Skeletal muscle cell (primary cell): ENCODE data around the genes JAKMIP1 and MAN2B2.

DNA sequence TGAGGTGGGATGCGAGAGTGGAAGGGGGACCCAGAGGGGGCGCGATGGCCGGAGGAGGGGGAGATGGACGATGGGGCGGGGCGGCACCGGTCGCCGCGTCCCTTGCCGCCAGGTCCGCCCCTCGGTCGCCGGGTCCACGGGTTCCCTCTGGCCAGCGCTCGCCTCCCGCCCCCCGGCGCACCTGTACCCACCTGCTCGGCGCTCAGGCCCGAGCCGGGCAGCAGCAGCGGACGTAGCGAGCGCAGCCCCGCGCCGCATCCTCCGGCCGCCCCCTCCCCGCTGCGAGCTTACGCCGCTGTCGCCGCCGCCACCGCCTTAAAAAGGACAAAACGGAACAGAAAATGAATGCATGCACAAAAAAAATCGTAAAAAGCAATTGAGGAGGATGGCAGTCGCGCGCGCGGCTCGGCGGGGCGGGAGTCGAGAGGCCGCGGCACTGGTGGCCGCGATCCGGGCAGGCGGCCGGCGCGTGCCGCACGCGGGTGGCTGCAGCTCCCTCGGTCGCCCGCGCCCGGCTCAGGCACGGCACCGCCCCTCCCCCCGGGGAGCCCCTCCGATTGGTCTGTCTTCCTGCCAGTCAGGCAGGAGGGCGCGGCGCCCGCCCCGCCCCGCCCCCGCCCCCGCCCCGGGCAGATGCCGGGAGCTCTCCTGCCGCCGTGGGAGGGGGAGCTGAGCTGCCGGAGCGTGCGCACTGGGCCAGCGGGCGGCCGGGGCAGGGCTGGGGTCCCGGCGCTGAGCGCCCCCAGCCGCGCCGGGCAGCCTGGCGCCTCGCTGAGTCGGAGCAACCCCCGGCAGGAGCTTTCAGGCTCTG is at the start of gene JAKMIP1:
Gene JAKMIP1, minus strand, starts transcription at position 488 of the 811 bp plus-strand sequence.
- RRBS = 2% methylated on average over 53 of the region's 103 CpGs

DNA sequence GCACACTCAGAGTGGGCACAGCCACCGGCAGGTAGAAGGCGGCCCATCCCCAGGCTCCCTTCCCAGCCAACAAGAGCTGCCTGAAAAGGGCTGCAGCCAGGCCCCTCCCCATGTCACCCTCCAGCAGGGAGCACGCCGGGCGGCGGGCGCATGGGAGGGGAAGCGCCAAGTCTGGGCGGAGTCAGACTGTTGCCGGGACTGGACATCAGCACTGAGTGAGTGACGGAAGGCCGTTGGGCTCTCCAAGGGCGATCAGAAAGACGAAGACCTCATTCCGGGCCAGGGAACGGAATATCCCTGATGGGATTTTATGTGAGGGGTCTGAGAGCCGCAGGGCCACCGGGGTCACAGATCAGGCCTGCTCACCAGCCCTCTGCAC is 82.0 kb downstream of the PPP2R2C start:
- RRBS = 11% methylated on average over 14 of the region's 18 CpGs

DNA sequence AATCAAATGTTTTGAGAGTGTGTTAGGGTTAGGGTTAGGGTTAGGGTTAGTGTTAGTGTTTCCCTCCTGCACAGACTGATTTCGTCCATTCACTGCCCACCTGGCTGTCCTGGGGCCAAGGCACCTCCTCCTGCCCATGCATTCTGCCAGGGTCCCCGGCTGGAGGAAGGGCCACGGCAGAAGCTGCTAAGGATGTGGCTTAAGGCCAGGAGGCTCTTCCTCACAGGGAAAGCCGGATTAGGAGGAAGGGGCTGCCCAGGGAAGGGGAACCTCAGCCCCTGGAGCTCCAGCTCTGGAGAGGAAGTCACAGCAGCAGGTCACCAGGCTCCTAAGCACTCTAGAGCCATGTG is 48.6 kb downstream of the PPP2R2C start:
- RRBS = 40% methylated on average over 3 of the region's 4 CpGs

DNA sequence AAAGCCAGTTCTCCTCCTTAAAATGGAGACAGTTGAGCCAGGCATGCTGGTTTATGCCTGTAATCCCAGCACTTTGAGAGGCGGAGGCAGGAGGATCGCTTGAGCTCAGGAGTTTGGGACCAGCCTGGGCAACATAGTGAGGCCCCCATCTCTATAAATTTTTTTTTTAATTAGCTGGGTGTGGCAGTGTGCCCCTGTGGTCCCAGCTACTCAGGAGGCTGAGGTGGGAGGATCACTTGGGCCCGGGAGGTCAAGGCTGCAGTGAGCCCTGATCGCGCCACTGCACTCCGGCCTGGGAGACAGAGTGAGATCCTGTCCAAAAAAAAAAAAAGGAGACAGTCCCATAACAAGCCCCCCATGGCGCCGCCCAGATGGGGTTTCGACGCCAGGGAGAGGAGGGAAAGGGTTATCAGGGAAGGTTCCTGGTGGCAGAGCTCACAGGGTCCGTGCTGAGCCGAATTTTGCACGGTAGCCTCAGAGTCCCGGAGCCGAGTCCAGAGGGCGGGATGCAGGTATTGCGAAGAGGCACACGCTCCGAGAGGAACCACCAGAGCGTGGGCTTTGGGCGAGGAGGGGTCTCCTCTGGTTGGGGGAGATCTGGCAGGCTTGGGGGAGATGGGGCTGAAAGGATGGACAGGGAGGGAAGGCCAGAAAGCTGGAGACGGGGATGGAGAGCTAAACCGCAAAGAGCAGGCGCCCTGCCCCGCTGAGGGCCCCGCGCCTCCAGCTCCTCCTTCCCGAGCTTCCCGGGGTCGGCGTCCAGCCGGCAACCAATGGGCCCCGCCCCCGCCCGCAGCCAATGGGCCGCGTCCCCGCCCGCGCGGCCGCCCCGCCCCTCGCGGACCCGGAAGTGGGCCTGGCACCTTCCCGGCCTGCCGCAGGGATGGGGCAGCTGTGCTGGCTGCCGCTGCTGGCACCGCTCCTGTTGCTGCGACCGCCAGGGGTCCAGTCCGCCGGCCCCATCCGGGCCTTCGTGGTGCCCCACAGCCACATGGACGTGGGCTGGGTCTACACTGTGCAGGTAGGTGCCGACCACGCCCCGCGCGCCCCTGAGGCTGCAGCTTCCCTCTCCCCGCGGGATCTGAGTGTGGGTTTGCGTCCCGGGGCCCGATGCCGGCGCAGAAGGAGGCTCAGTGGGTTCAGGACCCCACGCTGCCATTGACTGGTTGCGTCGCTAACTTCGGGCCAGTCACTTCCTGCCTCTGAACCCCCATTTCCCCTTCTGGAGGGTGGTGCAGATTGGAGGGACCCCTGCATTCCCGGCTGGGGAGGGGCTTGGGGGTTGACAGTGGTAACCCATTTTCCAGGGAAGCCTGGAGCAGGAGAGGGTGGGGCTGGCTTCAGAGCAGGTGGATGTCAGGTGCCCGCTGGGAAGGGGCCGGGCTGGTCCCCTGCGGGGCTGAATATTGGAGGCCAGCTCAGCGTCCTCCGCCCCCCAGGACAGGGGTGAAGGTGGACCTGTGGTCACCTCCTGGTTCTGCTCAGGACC is at the start of gene MAN2B2:
Gene MAN2B2, plus strand, starts transcription at position 862 of the 1,489 bp plus-strand sequence.
- RRBS = 1% methylated on average over 19 of the region's 79 CpGs

- RRBS = no CpG with 5 or more reads among the region's 21 CpGs
Observed at GRCh38 chr4:6676687-6677692, 3.1 kb downstream of the ENSG00000170846 start.

DNA sequence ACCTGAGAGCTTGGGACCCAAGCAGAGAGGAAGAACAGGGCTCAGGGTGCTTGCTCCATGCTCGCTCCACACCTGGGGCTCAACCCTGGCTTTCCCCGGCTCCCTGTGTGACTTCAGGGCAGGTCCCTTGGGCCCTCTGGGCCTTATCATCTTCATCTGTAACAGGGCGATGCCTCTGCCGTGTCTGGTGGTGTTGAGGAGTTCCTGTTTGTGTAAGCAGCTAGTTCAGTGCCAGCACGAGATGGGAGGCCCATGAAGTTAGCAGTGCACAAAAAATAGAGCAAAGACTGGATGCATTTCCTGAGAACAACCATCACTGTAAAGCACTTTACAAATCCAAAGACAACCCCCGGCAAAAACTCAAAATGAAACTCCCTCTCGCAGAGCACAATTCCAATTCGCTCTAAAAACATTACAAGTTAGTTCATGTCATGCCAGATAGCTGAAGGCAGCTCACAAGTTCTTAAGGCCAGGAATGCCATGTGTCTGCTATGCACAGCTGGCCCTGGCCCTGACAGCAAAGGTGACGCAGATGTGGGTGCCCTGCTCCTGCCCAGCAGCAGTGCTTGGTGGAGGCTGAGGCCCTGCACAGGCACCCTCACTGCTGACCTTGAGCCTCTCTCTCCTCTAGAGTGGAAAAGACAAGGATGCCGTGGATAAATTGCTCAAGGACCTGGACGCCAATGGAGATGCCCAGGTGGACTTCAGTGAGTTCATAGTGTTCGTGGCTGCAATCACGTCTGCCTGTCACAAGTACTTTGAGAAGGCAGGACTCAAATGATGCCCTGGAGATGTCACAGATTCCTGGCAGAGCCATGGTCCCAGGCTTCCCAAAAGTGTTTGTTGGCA is 2.8 kb downstream of the S100P start:
- RRBS = no CpG with 5 or more reads among the region's 13 CpGs

DNA sequence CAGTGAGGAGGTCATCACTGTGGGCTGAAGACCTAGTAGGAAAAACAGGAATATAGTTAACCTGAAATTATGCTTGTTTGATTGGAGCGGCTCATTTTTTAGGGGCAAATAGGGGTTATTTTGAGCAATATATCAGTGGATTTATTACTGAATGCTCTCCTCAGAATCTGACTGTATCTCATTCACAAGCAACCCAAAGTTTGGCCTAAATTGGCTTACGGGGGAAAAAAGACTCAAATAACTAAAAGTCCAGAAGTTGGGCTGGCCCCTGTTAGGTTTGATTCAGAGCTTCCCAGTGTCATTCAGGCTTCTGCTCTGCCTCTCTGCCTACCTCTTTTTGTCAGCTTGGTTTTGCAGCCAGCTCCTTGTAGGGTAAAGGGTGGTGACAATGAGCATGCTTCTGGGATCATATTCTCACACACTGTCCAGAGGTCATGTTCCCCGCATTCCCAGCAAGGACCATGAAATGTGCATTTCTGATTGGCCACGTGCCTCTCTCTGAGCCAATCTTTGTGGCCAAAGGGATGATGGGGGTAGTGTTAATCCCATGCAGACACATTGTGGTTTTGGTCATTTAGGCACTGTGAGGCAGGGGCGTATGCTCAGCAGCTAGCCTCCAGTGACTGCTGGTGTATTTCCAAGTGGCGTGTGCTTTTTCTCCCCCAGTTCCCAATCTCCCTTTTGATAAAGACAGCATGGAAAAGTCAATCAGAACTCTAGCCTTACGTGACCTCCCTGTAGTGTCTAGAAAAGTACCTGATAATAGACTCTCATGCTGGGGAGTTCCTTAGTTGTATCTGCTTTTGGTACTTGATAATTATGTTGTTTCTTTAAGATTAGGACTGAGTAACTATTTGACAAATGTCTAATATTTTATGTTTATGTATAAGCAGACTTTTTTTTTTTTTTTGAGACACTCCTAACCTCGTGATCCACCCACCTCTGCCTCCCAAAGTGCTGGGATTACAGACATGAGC is 57.6 kb downstream of the KIAA0232 start:
- RRBS = no CpG with 5 or more reads among the region's 8 CpGs

DNA sequence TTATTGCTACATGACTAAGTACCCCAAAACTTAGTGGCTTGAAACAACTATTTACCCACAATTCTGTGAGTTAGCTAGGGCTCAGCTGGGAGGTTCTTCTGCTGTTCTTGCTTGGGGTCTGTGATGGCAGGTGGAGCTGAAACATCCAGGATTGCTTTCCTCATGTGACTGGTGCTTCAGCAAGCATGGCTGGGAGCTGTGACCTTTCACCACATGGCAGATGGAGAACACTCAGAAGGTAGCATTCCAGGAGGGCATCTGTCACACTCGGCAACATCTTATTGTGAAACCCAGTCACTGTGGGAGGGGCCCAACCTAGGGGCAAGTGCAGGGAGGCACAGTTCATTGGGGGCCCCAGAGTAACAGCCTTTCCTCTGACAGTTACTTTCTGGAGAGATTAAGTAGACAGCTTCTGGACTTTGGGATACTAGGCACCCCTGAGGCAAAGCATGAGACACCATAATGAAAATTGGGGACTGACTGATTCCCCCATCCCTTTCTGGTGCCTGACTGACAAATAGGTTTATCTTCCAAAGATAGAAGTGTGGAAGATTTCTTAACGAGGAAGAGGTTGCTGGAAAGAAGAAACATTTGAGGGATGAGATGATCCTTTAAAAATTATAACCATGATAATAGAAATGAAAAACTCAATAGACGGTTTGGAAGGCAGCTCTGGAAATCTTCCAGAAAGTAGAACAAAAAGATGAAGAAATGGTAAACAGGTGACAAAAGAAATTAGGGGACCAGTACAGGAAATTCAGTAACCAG is 56.8 kb upstream of the TBC1D14 start:
- RRBS = no CpG with 5 or more reads among the region's 3 CpGs

GRCh38 chr4:6933504-6934091 is 24.0 kb downstream of the TBC1D14 start:
- RRBS = no CpG with 5 or more reads among the region's 4 CpGs

DNA sequence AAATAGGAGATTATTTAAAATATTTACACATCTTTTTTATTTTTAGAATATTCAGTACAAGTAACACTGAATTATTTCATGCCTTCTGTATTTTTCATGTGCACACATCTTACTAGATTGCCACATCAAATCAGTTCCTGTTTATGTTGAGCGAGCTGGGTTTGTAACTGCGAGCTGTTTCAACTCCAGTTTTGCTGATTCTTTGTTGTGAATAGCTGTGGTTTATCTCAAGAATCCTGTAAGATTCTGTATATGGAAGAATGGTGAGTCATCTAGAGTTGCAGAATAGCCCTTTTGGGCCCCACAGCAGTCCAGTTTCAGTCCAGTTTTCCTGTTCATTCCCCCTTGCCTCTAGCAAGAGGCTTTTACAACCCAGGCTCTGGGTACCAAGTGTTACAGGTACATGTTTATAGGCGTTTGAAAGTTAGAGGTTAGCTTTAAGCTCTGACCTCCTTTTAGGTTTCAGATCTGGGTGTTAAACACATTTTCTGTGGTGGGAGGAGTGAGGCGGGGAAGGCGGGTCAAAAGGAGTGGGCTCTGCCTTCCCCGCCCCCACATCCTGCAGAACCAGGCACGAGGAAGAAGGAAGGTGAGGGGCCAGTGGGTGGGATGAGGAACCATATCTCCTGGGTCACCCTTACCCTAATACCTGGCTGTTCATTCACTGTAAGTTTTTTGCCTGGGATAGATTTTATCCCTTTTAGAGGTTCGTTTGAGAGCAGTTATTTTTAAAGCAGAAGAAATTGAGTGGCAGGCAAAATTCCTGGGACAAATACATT is 32.7 kb downstream of the TBC1D14 start:
- RRBS = no CpG with 5 or more reads among the region's 8 CpGs

- RRBS = 79% methylated on average over 5 of the region's 15 CpGs
Observed at GRCh38 chr4:7045892-7046256, 2.7 kb downstream of the TADA2B start.

GRCh38 chr4:7052373-7053418 is 9.5 kb downstream of the TADA2B start:
- RRBS = no CpG with 5 or more reads among the region's 25 CpGs

GRCh38 chr4:7054657-7055257 is 11.6 kb downstream of the TADA2B start:
- RRBS = 96% methylated on average over 4 of the region's 27 CpGs

DNA sequence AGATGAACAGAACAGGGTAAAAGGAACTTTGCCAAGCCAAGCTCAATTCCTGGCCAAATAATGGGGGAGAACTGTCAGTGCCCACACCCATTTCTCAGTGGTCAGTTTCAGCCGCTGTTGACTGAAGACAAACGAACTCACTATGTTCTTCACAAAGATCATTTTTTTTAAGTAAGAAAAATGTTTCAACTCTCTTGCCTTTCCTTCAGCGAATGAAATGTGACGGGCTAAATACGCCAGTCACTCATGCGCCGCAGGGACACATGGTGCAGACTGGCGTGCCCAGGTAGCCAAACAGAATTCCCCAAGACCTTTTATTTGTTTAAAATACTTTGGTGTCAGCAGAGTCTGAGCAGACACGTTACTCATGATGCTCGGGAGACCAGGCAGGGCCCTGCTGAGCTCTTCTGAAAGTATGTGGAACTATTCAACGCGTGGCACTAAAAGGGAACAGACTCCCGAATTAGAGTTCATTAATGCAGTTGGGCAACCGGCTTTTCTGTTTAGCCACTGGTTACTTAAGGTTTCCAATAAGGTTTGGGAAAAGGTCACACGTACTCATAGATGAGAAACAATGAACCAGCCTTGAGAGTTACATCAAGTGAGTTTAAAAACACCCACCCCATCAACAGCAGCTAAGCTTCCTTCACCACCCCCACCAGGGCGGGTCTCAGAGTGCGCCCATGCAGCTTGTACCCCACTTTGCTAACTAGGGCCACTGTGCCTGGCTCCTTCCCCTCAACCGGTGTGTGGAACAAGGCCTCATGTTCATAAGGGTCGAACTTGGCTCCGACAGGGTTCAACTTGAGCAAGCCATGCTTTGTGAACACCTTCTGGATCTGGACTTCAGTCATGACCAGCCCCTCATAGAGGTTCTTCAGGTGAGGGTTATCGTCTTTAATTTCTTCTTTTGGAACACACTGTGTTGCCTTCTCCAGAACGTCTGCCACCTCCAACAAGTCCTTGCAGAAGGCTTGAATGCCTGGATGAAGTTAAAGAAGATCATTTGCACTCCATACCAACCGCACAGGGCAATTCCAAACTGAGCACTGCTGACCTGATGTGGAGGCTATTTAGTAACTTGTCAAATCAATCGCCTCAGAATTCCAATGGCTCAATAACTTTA is 7.3 kb downstream of the GRPEL1 start:
- RRBS = no CpG with 5 or more reads among the region's 24 CpGs

DNA sequence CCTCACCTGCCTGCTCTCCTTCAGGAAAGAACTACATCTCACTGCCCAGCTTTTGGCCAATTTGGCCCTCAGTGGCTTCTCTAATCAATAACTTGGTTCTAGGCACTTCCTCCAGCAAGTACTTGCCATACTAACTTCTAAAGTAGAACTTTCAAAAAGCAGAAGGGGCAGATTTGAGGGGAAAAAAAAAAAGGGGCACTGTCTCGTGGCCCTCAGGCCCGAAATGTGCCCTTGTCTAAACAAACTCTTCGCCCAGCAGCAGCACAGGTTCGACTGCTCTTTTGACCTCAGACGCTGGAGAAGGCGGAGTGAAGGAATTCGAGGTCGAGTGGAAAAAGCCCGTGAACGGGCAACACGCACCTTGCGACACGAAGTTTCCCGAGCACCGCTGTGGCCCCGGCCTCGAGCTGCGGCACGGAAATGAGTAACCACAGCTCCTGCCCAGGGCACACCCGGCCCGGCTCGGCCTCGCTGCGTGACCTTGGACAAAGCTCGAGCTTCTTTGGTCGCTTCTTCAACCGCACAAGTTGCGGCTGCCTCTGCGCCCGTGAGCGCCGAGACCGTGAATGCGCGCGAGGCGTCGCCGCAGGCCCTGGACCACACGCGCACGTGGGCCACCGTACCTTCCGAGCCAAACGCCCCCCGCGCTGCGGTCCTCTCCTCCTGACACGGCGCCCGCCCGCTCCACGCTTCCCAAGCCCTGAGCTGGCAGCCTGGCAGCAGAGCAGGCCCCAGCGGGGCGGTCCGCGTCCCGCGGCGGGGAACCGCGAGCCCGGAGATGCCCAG is 591 bp downstream of the GRPEL1 start:
- RRBS = 2% methylated on average over 5 of the region's 63 CpGs

- RRBS = no CpG with 5 or more reads among the region's 8 CpGs
Observed at GRCh38 chr4:7084577-7085249, 16.8 kb upstream of the GRPEL1 start.

- RRBS = no CpG with 5 or more reads among the region's 18 CpGs
Observed at GRCh38 chr4:7291293-7291848, 99.0 kb downstream of the SORCS2 start.

DNA sequence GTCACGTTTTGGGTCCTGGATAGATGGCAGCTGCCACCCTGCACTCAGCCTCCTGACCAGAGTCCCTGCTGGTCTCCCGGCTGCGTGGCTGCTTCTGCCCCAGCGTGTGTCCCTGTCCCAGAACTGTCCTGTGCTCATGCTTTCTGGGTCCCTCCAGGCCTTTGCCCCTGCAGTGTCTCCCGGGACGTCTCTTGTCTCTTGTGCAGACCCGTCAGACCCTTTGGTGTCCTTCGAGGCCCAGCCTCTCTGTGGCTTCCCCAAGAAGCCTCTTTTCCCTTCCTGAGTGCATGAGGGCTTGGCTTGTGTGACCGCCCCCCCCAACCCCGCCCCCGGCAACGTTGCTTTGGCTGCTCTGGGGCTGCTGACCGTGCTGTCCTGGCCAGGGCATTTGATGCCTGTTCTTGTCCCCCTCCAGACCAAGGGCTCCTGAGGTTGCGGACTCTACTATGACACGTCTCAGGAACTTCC is 107.2 kb downstream of the PSAPL1 start:
- RRBS = no CpG with 5 or more reads among the region's 15 CpGs

- RRBS = no CpG with 5 or more reads among the region's 16 CpGs
Observed at GRCh38 chr4:7435451-7436402, 997 bp upstream of the PSAPL1 start.

- RRBS = no CpG with 5 or more reads among the region's 13 CpGs
Observed at GRCh38 chr4:7515445-7515970, 80.8 kb upstream of the PSAPL1 start.